Tibial nerve (tissue), 3 donors: ENCODE results near the genes VCX and FAM9A.

GRCh38 chrX:2708131-2708491 lies 17.0 kb downstream of the CD99 start:
- PRO-cap = no peak
- RAMPAGE, long total RNA, 3 experiments = no peak in any of the 3 experiments

DNA sequence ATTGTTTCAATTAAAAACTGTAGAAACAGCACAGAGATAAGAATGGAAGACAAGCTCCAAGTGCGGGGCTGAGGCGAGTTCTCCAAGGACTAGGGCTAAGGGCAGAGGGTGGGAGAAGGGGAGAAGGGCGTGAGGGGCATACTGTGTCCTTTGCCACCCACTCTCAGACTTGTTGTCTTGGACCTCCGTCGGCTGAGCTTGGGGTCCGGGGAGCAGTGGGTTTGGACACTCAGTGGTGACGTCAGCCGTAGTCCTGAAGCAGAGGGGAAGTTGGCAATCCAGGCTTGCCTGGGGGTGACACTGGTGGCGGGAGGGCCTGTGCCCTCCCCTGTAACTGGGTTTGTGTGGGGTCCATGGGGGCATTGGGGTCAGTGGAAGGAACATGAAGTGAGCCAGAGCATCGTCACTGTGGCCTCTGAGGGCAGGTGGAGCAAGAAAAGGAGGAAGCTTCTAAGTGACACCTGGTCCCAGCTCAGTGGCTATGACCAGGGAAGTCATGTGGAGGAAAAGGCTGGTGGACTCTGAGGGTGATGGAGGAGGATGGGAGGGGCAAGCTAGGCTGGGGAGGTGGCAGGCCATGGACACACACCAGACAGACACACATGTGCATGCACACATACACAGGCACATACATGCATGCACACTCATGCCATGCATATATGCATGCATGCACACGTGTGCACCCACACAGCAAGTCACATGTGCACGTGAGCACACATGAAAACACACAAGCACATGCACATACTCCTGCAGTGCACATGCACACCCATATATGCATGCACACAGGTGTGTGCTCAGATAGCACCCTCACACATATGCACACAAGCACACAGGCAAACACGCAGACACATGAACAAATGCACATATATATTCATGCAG lies 17.7 kb downstream of the CD99 start:
- PRO-cap = no peak
- RAMPAGE, long total RNA, 3 experiments = start-site peak on the plus strand in 1 of 3 experiments, centred at position 526 of the sequence, 13 reads per replicate

- PRO-cap = no peak
- RAMPAGE, long total RNA, 3 experiments = no peak in any of the 3 experiments
Observed at GRCh38 chrX:2743615-2744007, 8.2 kb upstream of the XG start.

- PRO-cap = no peak
- RAMPAGE, long total RNA, 3 experiments = no peak in any of the 3 experiments
Observed at GRCh38 chrX:2804770-2805920, 23.6 kb upstream of the GYG2 start.

DNA sequence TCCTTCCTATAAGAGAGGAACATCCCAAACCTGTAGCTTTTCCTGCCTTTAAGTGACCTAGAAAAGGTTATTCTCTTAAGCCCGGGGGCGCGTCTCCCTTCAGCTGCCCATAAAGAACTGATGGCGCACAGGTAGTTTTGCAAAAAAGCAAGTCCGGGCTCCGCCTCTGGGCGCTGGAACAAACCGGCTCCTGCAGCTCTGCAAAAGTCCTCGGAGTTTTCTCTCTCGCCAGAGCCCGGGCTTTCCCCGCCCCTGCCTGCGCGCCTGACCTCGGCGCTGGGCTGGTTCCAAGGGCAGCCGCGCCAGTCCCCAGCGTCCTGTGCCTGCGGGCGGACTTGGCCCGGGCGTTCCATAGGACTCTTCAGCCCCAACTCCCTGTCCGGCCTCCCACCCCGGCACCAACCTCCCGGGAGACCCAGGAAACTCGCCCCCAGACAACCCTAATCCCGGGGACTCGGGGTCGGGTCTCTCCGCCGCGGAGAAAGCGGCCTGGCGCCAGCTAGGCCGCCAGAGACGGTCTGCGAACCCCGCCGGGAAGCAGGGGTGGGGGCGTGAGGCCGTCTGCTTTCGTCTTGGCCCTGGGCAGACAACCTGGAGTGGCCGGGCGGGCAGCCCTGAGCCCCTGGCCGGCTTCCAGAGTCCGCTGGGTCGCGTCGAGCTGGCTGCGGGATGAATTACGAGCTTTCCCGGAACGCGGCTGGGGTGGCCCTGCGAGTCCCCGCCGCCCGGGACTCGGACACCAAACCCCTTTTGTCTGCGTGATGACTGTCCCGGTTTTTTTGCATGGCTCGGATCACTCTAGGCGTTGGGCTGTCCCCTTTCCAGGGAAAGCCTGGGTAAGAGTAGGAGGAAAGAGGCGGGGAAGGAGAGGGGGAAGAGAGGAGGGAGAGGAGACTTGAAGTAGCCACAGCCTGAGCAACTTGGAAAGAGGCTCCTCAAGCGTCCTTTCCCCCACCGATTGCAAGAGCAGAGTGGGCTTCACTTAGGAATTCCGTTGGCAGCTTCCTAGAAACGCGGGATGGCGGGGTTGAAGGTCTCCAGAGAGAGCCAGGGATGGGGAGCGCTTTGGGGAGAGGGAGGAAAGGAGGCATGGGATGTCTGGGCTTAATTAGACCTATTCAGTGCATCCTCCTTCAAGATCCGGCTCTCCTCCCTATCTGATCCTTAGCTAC lies 907 bp downstream of the MXRA5 start:
- PRO-cap = no peak
- RAMPAGE, long total RNA, 3 experiments = no peak in any of the 3 experiments

- PRO-cap = no peak
- RAMPAGE, long total RNA, 3 experiments = no peak in any of the 3 experiments
Observed at GRCh38 chrX:4560573-4561002, 847.1 kb upstream of the PRKX start.

- PRO-cap = no peak
- RAMPAGE, long total RNA, 3 experiments = no peak in any of the 3 experiments
Observed at GRCh38 chrX:7132200-7133186, 15.0 kb upstream of the STS start.

DNA sequence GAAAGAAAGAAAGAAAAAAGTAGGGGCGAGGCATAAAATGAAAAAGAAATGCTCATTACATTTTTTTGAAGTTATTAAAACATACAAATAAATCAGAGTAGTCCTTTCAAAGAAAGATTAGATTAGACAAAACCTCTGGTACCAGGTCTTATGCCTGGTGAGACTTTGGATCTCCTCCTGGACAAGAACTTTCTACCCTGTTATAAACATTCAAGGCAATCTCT lies 11.7 kb upstream of the VCX start:
- PRO-cap = no peak
- RAMPAGE, long total RNA, 3 experiments = no peak in any of the 3 experiments

- PRO-cap = no peak
- RAMPAGE, long total RNA, 3 experiments = no peak in any of the 3 experiments
Observed at GRCh38 chrX:7842864-7843410, at the start of gene VCX. TSS of gene VCX (plus strand) at chrX:7843171.

- PRO-cap = no peak
- RAMPAGE, long total RNA, 3 experiments = no peak in any of the 3 experiments
Observed at GRCh38 chrX:8170594-8170863, 538 bp downstream of the VCX2 start.

GRCh38 chrX:8801258-8801704 lies at the start of gene FAM9A:
TSS of gene FAM9A (minus strand) at chrX:8801383.
- PRO-cap = no peak
- RAMPAGE, long total RNA, 3 experiments = no peak in any of the 3 experiments

- PRO-cap = no peak
- RAMPAGE, long total RNA, 3 experiments = no peak in any of the 3 experiments
Observed at GRCh38 chrX:9339728-9340288, 125.0 kb upstream of the TBL1X start.

DNA sequence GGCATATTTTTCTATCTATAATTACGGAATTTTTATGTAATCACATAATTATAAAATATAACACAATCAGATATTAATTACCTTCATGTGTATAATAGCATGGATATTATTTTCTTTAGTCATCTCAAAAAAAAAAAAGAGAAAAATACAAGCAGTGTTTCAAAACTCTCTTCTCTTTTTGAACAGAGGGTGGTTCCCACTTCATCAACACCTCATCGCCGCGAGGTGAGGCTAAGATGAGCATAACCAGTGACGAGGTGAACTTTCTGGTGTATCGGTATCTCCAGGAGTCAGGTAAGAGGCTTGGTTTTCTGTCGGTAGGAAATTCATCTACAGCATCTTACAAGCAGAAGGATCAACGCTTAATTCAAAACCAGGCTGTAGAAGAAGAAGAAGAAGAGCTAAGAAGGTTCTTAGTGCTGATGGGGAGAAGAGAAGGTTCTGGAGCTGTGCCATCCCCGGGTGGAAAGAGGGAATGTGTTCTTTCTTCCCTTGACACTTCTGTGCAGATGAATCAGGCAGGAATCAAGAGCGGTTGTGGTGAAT lies 111.5 kb downstream of the GPR143 start:
- PRO-cap = no peak
- RAMPAGE, long total RNA, 3 experiments = start-site peak on the plus strand in 2 of 3 experiments, centred at positions 258 to 283 of the sequence, 10 to 55 reads per replicate

DNA sequence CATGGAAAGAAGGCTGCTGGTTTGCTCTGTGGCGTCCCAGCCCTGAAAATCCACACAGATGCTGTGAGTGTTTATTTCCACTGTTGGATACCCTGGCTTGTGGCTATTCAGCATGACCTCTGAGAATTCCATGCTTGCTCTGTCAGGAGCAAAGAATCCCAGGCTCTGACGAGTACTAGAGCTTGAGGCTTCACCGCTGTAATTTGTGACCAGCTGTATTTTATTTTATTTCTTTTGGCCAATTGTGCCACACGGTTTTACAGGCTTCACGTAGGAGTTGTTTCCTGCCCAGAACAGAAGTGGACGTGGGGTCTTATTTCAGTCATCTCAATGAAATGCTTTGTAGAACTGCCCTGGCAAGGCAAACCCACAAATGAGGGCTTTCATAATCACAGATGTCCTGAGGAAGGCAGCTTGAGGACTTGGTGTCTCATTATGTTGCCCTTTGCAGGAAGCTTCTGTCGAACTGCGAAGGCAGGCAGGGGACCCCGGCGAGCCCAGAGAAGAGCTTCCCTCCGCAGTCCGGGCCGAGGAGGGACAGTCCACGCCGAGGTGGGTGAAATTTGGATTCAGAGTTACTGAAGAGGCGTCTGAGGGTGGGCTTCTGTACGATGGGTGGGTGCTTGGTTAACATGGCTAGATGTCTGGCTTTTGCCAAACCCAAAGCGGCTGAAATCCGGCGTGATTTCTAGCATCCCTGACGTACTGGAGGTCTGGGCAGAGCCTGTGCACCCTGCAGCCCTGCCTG lies 69.2 kb upstream of the CLDN34 start:
- PRO-cap = no peak
- RAMPAGE, long total RNA, 3 experiments = start-site peak on the plus strand in 1 of 3 experiments, centred at position 428 of the sequence, 11 reads per replicate

GRCh38 chrX:10016110-10016955 lies 49.2 kb downstream of the CLDN34 start:
- PRO-cap = bidirectional peak, plus-strand start at chrX:10016373, minus-strand start at chrX:10016237
- RAMPAGE, long total RNA, 3 experiments = no peak in any of the 3 experiments

GRCh38 chrX:10038510-10039074 lies 71.4 kb downstream of the CLDN34 start:
- PRO-cap = no peak
- RAMPAGE, long total RNA, 3 experiments = no peak in any of the 3 experiments

DNA sequence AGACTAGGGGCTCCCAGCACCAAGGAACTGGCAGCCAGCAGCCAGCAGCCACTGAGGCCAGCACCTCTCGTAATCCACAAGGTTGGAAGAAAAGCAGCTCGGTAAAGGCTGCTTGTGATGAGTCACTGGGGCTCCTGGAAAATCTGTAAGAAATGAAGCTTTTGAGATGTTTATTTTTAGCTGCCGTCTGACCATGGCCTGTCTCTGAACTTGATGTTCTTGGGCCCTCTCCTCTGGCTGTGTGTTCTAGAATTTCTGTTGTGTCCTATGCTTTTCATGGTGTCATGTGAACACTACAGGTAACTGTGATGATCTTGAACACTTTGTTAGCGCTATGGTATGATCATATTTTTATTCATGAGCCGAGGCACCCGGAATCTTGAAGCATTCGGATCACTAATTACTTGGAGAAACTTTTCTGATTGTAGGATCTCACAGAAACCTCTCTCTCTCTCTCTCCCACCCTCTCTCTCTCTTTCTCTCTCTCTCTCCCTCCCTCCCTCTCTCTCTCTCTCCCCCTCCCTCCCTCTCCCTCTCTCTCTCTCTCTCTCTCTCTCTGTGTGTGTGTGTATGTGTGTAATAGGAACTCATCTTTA lies 18.7 kb downstream of the CLCN4 start:
- PRO-cap = no peak
- RAMPAGE, long total RNA, 3 experiments = no peak in any of the 3 experiments

- PRO-cap = no peak
- RAMPAGE, long total RNA, 3 experiments = no peak in any of the 3 experiments
Observed at GRCh38 chrX:10176127-10176917, 19.5 kb downstream of the CLCN4 start.

GRCh38 chrX:10769309-10769530 lies 148.8 kb upstream of the MID1 start:
- PRO-cap = unidirectional peak, plus-strand start at chrX:10769415
- RAMPAGE, long total RNA, 3 experiments = no peak in any of the 3 experiments

- PRO-cap = no peak
- RAMPAGE, long total RNA, 3 experiments = no peak in any of the 3 experiments
Observed at GRCh38 chrX:11266198-11266660, 27.0 kb upstream of the AMELX start.